Right cardiac atrium (tissue), 1 donor: ENCODE results near the genes TERT and SLC6A3.

GRCh38 chr5:1255037-1255462 lies 29.9 kb downstream of the SLC6A18 start:
- PRO-cap: no peak

- PRO-cap: no peak
Observed at GRCh38 chr5:1294024-1295341, at the start of gene TERT. TSS of gene TERT (minus strand) at chr5:1295068.

DNA sequence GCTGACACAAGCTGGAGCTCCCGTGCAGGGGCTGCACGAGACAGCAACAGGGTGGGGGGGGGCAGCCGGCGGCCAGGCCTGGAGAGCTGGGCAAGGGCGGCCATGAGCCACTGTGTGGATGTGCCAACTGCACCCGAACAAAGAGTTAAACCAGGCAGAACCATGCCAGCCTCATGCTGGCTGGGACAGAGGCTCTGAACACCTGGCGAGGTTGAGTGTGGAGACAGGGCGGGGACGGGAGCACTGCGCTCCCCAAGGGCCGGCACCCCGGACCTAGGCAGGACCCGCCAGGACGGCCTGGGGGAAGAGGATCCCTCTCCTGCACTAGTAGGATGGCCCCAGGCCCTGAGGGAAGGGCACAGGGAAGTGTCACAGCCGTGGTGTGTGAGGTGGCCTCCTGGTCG lies 24.4 kb upstream of the TERT start:
- PRO-cap: no peak

GRCh38 chr5:1344021-1344692 lies 742 bp downstream of the CLPTM1L start:
- PRO-cap: no peak

GRCh38 chr5:1385505-1386816 lies 41.1 kb upstream of the CLPTM1L start:
- PRO-cap: bidirectional peak, plus-strand start at chr5:1385963, minus-strand start at chr5:1385872; bidirectional peak, plus-strand start at chr5:1386480, minus-strand start at chr5:1386399

GRCh38 chr5:1445307-1445694 lies at the start of gene SLC6A3:
TSS of gene SLC6A3 (minus strand) at chr5:1445440.
- PRO-cap: no peak

DNA sequence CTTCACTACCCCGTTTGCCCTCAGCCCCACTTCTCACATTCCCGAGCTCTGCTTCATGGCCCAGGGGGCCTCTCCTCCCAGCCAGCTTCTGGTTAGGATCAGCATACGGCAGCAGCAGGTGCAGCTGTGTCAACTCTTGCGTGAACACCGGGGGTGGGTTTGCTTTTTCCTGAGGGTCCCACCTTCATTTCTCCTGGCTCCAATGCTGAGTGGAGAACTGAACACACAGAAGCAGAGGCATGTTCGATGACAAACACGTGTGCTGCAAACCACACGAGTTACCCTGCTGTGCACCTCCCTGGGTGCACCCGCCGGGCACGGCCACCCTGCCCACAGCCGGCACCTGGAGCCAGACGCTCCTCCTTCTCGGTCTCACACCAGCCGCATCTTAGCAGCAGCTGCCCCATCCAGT lies 14.9 kb upstream of the SLC6A3 start:
- PRO-cap: no peak

GRCh38 chr5:1480228-1480800 lies 35.1 kb upstream of the SLC6A3 start:
- PRO-cap: no peak

GRCh38 chr5:1501433-1502649 lies 21.9 kb downstream of the LPCAT1 start:
- PRO-cap: no peak

DNA sequence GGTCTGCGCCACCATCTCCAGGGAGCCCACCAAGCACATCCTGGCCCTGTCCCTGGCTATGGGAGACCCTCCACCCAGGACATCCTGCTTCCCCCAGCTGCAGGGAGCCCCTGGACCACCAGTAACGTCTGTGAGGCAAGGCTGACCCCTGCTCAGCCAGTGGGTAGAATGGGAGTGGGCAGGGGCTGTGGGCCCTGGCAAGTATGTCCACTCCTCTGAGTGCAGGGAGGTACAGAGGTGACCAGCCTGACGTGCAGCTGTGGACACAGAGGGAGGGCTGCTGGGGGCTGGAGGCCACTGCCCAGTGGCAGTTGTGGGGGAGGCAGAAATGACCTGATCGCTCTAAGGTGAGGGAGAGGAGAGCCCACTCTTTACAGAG lies 8.0 kb downstream of the LPCAT1 start:
- PRO-cap: no peak

DNA sequence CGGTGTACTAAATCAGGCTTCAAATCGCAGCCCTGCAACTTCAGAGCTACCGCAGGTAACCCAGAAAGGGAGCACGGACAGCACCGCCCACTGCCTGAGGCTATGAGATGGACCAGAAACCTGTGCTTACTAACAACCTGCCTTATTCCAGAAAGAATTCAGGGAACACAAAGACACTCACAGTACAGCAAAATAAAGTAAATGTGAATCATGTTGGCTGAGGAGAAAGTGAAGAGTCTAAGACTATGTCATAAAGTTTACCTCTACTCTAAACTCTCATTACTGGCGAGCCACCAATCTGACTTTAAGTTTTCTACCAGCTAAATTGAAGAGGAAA lies 106.0 kb upstream of the LPCAT1 start:
- PRO-cap: no peak

GRCh38 chr5:1633545-1634678 lies 110.2 kb upstream of the LPCAT1 start:
- PRO-cap: bidirectional peak, plus-strand start at chr5:1634049, minus-strand start at chr5:1633947

- PRO-cap: no peak
Observed at GRCh38 chr5:1746416-1747193, 53.0 kb downstream of the MRPL36 start.

DNA sequence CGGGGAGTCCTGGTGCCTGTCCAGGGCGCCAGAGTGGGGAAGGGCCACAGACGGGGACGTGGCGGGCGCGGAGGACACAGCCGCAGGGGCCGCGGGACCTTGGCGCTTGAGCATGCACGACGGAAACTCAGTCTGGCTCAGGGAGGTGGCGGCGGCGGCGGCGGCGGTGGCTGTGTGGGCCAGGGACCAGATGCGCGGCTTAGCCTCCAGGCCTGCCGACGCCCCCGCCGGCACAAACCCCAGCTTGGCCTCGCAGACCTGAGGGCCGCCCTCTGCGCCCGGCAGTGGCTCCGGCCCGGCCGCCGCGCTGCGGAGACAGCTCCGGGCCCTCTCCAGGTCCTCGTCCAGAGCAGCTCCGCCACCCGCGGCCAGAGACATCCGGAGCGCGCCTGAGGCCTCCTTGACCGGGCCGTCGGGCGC lies 4.5 kb downstream of the IRX4 start:
- PRO-cap: no peak

DNA sequence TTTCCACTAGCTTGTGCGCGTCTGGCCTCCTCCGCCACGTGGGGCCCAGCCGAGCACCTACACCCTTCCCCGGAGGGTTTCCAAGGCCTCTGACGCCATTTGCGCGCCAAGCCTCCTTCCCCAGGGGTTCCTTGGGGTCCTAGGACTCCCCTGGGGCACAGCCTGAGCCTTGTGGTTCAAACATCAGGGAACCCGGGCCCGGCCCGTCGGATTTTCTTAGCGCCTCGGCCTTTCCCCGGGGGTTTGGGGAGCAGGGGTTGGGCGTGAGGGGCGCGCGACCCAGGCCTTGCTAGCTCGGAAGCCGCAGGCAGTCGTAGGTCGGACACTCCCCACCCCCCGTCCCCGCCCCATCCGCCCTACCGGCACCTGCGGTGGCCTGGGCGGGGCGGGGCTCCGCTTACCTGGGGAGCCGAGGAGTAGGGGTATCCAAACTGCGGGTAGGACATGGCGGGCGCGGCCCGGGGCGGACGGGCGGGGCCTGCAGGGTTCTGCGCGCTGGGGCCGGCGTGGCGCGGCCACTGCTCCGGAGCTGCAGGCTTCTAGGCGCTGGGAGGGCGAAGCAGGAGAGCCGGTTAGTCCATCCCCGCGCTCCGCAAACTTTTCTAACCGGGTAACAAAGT lies 413 bp downstream of the IRX4 start:
- PRO-cap: no peak

GRCh38 chr5:1926400-1926644 lies 43.6 kb upstream of the IRX4 start:
- PRO-cap: no peak

GRCh38 chr5:2129571-2130108 lies 246.9 kb upstream of the IRX4 start:
- PRO-cap: no peak

- PRO-cap: no peak
Observed at GRCh38 chr5:2266937-2267272, 384.2 kb upstream of the IRX4 start.

GRCh38 chr5:2753774-2754366 lies 2.4 kb upstream of the IRX2 start:
- PRO-cap: no peak

GRCh38 chr5:3104347-3105038 lies 353.0 kb upstream of the IRX2 start:
- PRO-cap: no peak